Measurements from ENCODE around the genes STAT3 and EZH1.

DNA sequence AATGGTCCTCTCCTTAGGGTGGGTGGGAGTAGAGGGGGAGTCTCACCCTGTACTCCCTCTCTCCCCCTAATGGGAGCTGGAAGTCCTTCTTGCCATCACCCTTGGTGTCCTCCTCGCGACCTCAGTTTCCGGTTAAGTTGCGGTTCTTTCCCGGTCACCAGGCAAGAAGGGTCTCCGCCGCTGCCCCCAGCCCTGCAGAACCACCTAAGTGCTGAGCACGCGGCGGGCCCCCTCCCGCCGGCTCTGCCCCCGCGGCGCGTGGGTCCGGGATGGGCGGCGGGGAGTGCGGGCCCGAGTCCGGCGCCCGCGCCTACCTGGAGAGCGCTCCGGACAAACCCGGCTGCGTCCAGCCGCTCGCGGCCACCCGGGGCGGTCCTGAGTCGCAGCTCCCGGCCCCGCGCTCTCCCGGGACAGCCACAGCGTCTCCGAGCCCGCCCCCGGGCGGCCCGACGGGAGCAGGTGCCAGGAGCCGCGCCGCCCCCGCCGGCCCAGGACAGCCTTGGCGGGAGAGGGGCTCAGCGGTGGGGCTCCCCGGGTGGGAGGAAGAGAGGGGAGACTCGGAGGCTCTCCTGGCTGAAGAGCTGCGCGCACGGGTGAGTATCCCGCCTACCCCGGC is 22.0 kb upstream of the C17orf113 start:
- PRO-cap, result no peak

DNA sequence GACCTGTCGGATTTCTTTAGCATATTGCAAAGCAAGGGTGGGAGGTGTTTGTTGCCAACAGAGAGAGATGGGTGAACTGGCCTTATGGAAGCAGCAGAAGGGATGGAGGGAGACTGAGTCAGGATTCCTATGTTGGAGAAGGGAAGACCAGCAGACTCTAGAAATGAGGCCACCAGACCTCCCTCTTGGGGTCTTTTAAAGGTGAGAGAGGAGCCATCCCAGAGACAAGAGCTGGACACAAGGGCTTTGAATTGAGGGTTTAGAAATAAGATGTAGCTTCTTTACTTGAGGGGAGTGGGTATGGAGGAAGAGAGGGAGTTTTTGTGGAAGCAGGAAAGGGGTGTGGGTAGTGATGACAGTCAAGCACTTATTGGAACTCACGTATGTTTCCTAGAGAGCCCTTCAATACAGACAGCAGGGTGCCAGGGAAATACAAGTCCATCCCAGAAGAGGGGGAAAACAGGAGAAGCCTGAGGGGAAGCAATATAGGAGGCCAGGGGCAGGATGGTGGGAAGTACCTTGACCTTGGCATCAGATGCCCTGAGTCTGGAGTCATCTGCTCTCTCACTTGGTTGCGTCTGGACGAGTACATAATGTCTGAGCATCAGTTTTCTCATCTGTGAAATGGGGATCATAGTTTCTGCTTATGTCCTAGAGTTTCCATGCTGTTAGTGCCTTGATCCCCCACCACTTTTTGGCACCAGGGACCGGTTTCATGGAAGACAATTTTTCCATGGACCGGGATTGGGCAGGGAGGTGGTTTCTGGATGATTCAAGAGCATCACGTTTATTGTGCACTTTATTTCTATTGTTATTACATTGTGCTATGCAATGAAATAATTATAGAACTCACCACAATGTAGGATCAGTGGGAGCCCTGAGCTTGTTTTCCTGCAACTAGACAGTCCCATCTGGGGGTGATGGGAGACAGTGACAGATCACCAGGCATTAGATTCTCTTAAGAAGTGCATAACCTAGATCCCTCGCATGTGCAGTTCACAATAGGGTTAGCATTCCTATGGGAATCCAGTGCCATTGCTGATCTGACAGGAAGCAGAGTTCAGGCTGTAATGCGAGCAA is 2.2 kb downstream of the STAT5A start:
- PRO-cap, result no peak

DNA sequence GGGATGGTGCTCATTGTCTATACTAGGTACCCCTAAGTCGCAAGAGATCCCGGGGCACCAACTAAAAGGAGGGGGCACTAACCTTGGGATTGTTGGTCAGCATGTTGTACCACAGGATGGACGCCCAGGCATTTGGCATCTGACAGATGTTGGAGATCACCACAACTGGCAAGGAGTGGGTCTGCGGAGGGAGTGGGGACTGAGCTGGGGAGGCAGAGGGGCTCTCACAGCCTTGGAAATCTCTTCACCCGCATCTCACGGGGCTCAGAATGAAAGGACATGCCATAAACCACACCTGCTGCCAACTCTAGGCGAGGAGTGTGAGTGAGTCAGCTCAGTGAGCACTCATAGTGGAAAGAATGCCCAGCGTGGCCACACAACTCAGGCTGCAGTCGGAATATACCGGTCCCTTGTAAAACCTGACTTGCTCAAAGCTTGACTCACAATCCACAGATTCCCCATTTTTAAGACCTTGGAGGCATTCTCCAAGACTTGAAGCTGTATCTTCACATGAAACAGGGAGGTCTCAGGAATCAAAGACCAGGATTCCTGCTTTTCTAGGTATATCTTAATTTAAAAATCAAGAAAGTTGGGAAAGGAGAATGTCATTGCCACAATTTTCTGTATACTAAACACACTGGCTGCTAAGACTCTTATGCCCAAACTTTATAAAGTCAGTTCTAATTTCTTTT is 36.7 kb downstream of the STAT5A start:
- PRO-cap, result no peak

DNA sequence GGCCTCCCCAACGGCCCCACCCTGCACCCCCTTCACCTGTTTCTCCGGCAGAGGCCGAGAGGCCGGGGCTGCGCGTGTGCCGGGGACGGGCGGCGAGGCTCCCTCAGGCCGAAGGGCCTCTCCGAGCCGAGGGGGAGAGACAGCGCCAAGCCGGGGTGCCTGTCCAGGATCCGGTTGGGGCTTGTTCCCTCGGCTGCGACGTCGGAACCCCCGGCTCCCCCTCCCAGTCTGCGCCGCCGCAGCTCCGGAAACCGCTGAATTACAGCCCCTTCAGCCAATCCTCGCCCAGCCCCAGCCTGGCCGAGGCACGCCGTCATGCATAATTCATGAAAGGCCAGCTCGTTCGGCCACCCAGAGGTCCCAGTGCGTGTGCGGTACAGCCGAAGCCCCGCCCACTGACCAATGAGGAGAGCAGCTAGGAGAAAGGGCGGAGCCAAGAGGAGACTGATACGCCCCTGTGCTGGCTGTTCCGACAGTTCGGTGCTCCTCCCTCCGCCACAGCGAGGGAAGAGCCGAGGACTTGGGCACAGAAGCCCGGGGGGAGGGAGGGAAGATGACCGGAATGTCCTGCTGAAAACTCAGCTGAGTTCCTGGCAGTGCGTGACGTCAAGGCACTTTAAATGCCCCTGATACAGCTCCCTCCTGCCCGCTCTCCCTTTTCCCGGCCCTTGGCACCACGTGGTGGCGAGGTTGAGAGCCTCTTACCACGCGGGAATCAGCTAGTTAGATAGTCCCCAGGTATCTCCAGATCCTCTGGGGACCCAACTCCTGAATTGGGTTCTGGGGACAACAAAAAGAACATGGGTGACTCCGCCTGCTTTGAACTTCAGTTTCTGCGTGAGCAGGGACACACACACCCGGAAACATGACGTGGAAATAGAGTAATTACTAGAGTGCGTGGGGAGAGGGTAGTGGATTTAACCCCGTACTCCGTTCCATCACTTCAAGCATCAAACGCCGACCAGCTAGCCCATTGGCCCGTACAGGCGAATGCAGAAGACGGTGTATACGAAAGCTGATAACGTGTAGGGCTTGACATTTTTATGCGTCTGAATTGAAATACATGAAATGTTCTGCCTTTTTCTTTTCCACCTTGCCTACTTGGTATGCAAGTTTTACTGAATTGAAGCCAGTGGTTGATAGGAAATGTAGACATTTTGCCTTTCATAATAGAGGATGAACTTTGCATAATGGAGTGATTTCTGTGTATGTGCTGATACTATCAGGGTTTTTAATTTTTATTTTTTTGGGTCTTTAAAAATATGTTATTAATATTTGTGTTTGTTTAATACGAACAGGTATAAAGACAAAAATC is at the start of gene STAT3:
Gene STAT3 (minus strand): TSS at position 200 of the 1,315 bp plus-strand sequence.
- PRO-cap, result bidirectional peak, plus-strand start at position 619 of the sequence, minus-strand start at position 176 of the sequence; unidirectional peak, plus-strand start at position 679 of the sequence

- PRO-cap, result no peak
These were observed 35.6 kb downstream of the ATP6V0A1 start for GRCh38 chr17:42494198-42494697.

- PRO-cap, result no peak
These were observed 17.8 kb upstream of the NAGLU start for GRCh38 chr17:42518092-42518788.

- PRO-cap, result no peak
These were observed 7.0 kb upstream of the HSD17B1 start for GRCh38 chr17:42545649-42546109.

- PRO-cap, result bidirectional peak, plus-strand start at chr17:42679205, minus-strand start at chr17:42679049; bidirectional peak, plus-strand start at chr17:42679430, minus-strand start at chr17:42679267
These were observed 2.2 kb upstream of the PLEKHH3 start for GRCh38 chr17:42678925-42679495.

GRCh38 chr17:42744134-42745312 is at the start of gene EZH1:
Gene EZH1 (minus strand): TSS chr17:42745040.
- PRO-cap, result unidirectional peak, plus-strand start at chr17:42744489; bidirectional peak, plus-strand start at chr17:42744793, minus-strand start at chr17:42744713; bidirectional peak, plus-strand start at chr17:42745147, minus-strand start at chr17:42744996

- PRO-cap, result no peak
These were observed 4.8 kb upstream of the EZH1 start for GRCh38 chr17:42749642-42750016.

GRCh38 chr17:42759782-42760405 is 1.1 kb upstream of the RAMP2 start:
- PRO-cap, result no peak

DNA sequence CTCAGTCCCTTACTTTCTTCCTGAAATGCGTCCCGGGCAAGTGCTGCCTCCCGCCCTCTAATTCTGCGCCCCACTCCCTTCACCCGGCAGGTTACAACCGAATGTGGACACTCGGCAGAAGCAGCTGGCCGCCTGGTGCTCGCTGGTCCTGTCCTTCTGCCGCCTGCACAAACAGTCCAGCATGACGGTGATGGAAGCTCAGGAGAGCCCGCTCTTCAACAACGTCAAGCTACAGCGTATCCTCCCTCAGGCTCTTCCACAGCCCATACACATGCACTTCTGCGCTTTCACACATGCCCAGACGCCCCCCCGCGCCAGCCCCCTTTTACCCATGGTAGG is 363 bp downstream of the VPS25 start:
- PRO-cap, result no peak

DNA sequence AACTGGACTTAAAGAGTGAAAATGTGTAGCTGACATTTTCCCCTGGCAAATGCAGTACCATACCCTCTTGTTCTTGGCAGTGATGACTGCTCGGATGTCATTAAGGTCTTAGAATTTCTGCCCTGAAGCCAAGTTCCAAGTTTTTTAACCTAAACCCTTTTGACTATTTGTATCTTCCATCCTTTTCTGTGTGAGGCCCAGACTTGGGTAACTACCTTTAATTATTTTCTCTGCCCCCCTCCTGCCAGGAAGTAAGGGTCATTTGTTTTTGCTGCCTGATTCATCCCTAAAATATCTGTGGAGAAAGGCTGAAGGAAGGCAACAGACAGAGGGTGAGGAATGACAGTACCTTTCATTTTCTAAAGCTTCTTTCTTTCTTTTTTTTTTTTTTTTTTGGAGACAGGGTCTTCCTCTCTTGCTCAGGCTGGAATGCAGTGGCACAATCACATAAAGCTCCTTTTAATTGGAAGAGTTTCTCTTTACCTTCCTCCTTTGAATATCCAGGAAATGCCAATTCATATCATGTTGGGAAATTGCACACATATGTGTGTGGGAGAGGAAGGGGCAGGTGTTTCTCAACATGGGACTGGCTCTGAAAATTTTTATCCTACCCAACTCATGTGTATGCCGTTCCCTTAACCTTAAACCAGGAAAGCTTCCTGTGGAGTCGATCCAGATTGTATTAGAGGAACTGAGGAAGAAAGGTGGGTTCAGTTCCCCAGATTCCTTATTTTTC is 915 bp downstream of the VPS25 start:
- PRO-cap, result no peak

- PRO-cap, result unidirectional peak, plus-strand start at chr17:42805394
These were observed 6.5 kb downstream of the CNTD1 start for GRCh38 chr17:42805257-42805529.

- PRO-cap, result no peak
These were observed 1.1 kb upstream of the AOC3 start for GRCh38 chr17:42849742-42850438.

DNA sequence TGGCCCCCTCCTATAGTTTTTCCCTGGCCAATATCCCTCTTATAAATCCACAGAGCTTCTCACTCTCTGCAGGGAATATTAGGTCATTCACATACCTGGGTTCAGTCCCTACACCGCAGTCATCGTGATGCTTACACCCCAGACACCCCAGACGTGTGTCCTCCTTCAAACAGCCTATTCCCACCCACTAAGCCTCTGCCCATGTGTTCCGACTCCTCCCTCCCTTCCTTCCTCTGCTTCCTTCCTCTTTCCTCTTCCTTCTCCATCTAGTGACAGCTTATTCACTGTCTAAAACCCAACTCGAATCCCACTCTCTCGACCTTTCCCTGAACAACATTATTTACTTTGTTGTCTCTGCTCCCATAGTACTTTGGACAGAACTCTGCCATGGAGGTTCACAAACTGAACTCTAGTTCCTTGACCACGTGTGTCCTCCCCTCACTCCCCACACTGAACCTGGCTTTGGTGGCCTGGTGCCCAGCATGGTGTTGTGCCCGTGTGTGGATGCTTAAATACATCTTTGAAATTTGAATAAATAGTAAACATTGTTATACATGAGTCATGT is 14.3 kb upstream of the G6PC1 start:
- PRO-cap, result no peak

GRCh38 chr17:42895113-42895552 is 5.5 kb upstream of the G6PC1 start:
- PRO-cap, result no peak

DNA sequence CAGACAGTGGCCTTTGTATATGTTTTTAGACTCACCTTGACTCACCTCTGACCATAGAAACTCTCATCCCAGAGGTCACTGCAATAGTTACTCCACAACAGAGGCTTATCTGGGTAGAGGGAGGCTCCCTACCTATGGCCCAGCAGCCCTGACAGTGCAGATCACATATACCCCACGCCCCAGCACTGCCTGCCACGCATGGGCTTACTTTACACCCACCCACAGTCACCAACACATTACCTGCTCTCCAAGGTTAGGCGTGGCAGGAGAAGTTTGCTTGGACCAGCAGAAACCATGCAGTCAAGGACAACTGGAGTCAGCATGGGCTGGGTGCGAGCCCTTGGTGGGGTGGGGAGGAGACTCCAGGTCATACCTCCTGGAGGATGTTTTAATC is 2.2 kb upstream of the G6PC1 start:
- PRO-cap, result no peak

DNA sequence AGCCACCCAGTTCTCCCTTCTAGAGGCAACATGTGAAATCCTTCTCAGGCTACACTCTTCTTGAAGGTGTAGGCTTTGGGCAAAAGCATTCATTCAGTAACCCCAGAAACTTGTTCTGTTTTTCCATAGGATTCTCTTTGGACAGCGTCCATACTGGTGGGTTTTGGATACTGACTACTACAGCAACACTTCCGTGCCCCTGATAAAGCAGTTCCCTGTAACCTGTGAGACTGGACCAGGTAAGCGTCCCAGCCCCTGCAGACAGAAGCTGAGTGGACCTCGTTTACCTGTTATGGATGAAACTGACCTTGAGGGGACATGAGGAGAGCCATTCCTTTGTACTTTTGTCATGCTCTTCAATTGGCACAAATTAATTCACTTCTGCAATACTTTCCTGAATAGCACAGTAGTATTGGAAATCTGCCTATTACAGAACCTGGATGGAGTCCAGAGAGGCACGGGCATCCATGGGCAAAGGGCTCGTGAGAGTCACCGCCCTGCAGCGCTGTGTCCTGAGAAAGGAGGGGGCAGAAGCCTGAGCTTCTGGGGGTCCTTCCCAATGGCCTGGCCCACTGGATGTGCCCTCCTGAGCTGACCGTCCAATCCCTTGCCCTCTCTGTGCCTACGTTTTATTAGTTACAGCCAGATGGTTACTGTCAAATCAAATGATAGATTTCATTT is 3.3 kb downstream of the G6PC1 start:
- PRO-cap, result no peak

DNA sequence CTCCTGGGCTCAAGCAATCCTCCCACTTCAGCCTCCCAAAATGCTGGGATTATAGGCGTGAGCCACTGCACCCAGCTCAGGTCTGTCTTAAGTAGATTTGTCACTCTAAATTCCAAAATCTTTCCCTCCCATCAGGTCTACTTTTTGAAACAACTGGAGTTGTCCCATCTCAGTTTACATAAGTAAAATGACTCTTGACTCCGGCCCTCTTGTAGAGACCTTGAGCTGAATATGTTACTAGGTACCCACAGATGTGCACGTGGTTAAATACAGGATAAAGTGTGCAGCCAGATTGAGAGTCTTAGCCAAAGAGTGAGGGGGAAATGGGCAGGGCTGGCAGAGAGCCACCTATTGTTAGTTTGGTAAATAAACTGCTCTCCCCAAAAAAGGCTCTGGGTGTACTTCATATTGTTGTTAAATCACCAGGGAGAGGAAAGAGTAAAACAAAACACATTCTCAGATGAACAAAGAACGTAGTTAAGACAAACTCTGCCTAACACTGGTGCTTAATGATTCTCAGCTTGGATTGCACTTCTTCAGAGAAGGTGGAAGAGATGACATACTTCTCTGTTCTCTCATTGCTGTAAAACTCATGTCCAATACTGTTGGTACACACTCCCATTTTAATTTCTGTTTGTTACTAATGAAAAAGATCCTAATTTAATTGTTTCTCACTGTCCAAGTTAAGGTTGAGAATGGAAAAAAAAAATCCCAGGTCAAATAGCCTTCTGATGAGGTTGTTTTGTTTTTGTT is 20.4 kb downstream of the G6PC1 start:
- PRO-cap, result no peak